Measurements from ENCODE around the gene RBFOX2.

- PRO-cap, 2 experiments: no peak in any of the 2 experiments
These were observed 13.5 kb upstream of the HMOX1 start for GRCh38 chr22:35367418-35367839.

GRCh38 chr22:35377817-35378332, 3.0 kb upstream of the HMOX1 start:
- PRO-cap, 2 experiments: no peak in any of the 2 experiments

DNA sequence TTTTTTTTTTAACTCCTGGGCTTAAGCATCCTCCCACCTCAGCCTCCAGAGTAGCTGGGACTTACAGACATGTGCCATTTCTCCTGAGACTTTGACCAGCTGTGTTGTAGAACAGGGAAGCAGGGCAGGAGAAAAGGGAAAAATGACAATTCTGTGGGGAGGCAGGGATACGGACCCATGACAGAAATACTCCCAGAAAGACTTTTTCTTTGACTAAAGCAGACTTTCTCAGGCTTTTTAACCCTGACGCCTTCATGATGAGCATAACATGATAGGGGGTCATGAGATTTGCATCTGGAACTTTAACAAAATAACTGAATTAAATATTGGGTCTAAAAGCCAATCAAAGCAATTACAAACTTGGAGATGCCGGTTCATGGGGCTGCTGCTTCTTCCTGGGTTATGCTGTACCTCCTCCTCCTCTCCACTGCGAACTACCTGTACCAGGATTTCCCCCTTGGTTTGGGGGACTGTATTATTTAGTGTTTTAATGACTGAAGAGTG, 930 bp downstream of the HMOX1 start:
- PRO-cap, 2 experiments: no peak in any of the 2 experiments

DNA sequence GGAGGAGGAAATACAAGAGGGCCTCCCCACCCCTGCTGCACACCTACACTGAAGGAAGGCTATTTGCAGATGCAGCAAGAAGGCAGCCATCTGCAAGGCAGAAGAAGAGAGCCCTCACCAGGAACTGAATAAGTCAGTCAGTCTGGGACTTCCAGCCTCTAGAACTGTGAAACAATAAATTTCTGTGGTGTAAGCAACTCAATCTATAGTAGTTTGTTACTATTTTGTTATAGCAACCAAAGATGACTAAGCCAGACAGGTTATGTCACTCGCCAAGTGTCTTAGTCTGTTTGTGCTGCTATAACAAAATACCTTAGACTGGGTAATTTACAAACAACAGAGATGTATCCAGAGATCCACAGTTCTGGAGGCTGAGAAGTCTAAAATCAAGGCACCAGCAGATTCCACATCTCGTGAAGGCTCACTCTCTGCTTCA, 12.0 kb downstream of the APOL6 start:
- PRO-cap, 2 experiments: no peak in any of the 2 experiments

- PRO-cap, 2 experiments: no peak in any of the 2 experiments
These were observed 21.2 kb downstream of the APOL6 start for GRCh38 chr22:35669482-35669756.

DNA sequence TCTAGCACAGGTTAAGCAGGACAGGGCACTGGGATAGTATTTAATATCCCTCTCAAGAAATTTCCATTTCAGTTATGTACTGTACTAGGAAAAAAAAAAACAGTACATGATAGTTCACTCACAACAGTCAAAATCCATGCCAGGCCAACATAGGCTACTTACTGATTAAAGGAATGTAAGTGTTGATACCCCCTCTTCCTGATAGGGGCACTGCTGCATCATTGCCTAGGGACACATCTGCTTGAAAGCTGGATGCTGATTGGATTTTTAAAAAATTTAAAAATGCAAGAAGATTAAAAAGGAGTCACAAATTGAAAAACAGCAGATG, 43.3 kb downstream of the APOL5 start:
- PRO-cap, 2 experiments: no peak in any of the 2 experiments

- PRO-cap, 2 experiments: peak in 1 of 2 experiments; most common minus-strand start chr22:35843058 (in 1)
These were observed 125.2 kb downstream of the APOL5 start for GRCh38 chr22:35842834-35843282.

GRCh38 chr22:35892181-35892699, 136.4 kb downstream of the RBFOX2 start:
- PRO-cap, 2 experiments: peak in 1 of 2 experiments; most common plus-strand start chr22:35892431 (in 1)

DNA sequence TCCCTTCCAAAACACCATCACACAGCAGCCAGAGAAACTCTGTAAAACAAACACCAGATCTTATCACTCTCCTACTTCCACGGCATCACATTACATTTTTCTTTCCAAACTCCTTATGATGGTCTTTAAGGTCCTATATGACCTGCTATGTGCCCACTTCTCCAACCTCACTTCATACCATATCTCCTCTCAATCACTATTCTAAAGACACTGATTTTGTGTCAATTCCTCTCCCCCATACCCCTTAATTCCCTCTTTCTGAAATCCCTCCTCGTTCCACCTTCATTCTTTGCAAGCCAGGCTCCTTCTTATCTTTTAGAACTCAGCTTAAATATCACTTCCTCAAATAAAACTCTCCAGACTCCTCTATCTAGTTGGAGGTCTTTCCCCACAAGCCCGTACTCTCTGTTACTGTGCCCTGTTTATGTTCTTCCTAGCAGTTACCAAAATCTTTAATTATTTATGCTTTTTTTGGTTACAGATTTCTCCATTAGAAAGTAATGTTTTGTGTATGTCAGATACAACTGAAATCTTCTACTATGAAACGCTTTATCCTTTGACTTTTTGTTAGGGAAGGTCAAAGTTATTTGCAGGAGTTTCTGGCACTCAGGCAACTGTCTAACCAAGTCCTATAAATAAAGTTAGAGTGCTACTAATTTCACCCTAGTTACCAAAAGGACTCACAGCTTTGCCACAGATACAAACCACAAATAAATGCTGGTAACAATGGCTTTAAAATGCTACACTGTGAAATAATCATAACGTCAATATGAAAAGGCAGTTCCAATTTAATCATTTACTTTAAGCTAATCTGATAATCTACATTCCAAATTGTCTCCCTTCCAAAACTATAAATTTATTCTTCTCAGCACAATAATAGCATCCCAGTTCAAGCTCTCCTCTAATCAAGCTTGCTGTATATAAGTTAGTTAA, 124.5 kb downstream of the RBFOX2 start:
- PRO-cap, 2 experiments: peak in 1 of 2 experiments; most common plus-strand start position 673 of the sequence (in 1); most common minus-strand start position 558 of the sequence (in 1)

- PRO-cap, 2 experiments: no peak in any of the 2 experiments
These were observed 113.1 kb downstream of the RBFOX2 start for GRCh38 chr22:35915272-35916140.

DNA sequence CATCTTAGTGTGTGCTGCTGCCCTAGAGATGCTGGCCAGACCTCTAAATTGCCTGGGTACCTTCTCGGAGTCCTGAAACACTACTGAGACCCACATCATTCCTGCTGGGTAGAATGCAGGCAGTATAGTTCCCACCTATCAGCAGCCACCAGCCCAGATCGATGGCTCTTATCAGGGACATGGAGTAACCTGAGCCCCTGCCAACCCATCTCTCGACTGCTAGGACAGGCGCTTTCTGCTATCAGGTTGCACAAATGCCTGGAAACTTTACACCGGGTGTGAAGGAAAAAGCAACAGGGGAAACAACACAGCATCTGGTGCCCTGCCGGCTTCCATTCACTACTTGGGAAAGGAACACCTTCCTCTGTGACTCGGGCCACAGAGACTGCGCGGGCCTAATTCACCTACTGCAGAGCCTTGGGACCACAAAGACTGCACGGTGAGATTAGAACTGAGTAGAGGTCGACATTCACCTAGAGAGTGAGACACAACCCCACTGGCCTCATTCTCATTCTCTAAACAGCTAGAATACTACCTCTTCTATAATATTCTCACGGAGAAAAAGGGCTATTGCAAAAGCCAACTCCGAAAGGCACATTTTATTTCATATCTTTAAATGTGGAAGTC, 18.5 kb downstream of the RBFOX2 start:
- PRO-cap, 2 experiments: no peak in any of the 2 experiments

DNA sequence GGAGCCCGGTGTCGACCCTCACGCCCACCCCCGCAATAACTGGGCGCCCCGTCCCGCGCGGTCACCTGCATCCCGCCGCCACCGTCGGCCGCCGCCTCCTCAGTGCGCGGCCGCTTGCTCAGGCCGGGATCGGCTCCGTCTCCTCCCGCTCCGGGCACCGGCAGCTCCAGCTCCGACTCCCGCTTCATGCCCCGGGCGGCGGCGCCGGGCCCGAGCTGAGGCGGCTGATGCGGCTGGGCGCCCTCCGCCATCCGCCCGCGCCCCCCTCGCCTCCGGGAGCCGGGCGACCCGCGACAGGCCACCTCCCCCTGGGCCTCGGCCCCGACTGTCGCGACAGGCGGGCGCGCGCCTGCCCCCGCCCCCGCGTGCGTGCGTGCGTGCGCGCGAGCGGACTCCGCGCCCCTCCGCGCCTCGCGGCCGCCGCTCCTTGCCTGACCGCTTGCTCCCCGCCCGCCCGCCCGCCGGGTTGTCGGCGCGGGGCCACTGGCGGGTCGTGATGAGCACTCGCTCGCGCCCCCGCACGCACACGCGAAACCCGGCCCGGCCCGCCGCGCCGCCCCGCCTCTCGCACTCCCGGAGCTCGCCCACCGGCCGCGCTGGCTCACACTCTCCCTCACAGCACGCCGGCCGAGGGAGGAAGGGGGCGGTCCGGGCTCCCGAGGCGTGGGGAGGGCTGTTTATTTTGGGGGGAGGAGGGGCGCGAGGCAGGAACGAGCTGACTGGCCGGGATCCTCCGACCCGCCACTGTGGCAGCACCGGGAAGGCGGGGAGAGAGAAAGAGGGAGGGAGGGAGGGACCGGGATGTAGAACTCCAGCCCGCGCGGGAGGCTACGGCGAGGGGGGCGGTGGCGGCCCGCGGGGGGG, at the start of gene RBFOX2:
Gene RBFOX2 (minus strand): TSS at position 650 of the 864 bp plus-strand sequence.
- PRO-cap, 2 experiments: peak in 2 of 2 experiments; most common plus-strand start position 399 of the sequence (in 2); most common minus-strand start position 327 of the sequence (in 2)

- PRO-cap, 2 experiments: no peak in any of the 2 experiments
These were observed 20.0 kb downstream of the APOL3 start for GRCh38 chr22:36140201-36141376.

GRCh38 chr22:36155687-36156157, 4.8 kb downstream of the APOL3 start:
- PRO-cap, 2 experiments: peak in 2 of 2 experiments; most common plus-strand start chr22:36155989 (in 2); most common minus-strand start chr22:36155887 (in 2)

DNA sequence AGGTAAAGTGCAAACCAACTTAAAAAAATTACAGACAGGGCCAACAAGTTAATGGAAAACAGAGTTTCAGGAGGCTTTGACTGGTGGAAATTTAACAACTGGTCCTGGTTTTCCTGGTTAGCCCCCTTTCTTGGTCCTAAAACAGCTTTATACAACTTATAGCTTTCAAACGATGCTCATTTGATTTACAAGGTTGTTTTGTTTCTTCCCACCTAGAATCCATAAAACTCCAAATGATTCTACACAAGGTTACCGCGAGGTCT, 4.8 kb upstream of the APOL3 start:
- PRO-cap, 2 experiments: no peak in any of the 2 experiments

DNA sequence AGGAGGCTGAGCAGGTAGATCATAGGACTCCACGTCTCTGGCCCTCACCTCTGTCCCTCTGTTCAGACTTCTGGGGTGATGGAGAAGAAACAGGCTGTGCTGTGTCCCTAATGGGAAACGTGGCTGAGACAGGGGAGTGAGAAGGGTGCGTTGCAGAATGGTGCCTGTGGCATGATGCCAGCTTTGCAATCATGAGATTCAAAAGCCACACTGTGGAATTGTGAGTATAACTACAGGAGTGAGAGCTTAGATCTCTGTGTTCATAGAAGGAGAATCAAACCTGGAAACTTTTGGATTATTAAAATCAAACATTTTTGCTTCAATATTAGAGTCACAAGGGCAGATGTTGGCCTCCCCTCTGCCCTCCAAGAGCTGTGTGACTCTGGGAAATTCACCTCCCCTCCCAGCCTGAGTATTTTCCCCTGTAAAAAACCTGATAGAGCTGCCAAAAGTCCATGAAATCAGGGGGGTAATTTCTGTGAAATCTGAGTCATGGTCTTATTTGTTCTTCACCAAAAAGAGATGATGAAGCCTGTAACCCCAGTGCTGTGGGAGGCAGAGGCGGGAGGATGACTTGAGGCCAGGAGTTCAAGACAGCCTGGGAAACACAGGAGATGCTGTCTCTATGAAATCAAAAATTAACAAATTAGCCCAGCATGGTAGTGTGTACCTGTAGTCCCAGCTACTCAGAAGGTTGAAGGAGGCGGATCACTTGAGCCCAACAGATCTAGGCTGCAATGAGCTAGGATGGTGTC, 1.0 kb downstream of the APOL1 start:
- PRO-cap, 2 experiments: no peak in any of the 2 experiments

GRCh38 chr22:36265623-36266184, 12.8 kb downstream of the APOL1 start:
- PRO-cap, 2 experiments: no peak in any of the 2 experiments

- PRO-cap, 2 experiments: no peak in any of the 2 experiments
These were observed 39.0 kb downstream of the APOL1 start for GRCh38 chr22:36291808-36292372.

DNA sequence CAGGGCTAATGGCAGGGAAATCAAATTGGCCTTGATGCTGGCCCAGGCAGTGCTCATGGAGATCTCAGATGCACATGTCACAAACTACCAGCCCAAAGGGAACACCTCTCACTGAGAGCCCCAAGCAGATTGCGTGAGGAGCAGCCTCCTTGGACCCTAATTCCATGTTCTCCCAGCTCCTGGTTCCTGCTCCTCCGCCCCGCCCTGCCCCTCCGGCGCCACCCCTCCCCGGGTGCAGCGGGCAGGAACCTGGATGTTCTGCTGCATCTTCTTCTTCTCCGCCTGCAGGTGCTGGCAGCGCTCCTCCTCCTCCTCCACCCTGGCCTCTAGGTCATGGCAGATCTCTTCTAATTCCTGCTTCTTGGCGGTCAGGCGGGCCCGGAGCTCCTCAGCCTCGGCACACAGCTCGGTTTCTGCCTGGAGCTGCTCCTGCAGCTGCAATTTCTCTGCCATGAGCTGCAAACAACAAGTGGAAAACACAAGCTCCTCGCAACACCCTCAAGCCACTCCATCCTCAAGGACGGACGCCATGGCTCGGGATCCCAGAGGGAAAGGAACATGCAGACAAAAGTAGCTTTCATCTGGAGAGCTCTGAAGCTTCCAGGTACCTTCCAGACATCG, 47.8 kb downstream of the APOL1 start:
- PRO-cap, 2 experiments: no peak in any of the 2 experiments

GRCh38 chr22:36322745-36323207, 65.0 kb downstream of the MYH9 start:
- PRO-cap, 2 experiments: no peak in any of the 2 experiments

Data from right ventricle myocardium (tissue), 1 donor.